ENCODE measurements around the genes UBAP1L, TIPIN, MAP2K1 and SNAPC5.

DNA sequence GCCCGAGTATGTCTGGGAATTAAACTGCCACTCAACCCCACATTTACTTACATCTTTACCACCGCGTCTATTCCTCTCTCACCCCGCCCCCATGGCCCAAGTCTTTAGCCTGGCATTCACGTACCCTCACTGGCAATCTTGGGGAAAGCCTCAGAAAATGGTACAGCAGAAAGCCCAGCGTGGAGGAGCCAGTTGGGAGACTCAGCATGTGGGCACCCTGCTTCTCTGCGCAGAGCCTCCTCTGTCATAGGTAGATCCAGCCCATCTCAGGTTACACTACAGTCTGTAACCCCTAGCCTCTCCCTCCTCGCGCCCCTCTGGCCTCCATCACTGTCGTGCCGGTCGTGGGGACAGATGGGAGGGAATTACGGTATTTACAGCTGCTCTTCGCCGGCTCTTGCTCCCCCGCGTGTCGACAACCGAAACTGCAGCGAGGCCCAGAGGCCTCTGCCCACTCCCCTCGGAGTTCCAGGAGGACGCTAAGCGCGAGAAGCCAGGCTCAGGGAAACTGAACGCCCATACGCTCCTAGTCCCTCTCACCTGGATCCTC is 6.3 kb upstream of the ANKDD1A start:
- RRBS = no CpG with 5 or more reads among the region's 26 CpGs

DNA sequence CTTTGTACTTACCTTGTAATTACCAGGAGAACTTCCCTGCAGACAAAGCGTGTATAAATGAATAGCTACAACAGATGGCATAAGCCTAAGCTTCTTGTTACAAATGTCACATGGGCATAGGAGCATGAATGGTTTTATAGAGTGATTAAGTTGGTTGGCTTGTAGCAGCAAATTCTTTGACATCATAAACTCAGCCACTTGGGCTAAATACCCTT is at the start of gene UBAP1L:
Gene UBAP1L (minus strand): TSS at position 63 of the 215 bp plus-strand sequence.
- RRBS = no CpG with 5 or more reads among the region's 1 CpG

GRCh38 chr15:65385492-65386283 is 7.9 kb upstream of the IGDCC3 start:
- RRBS = 3% methylated on average over 4 of the region's 27 CpGs

GRCh38 chr15:65512063-65513376 is 5.0 kb downstream of the DPP8 start:
- RRBS = no CpG with 5 or more reads among the region's 21 CpGs

GRCh38 chr15:65791664-65791954 is 484 bp downstream of the DENND4A start:
- RRBS = 4% methylated on average over 10 of the region's 26 CpGs

- RRBS = 13% methylated on average over 2 of the region's 32 CpGs
Observed at GRCh38 chr15:65870120-65870874, 1.0 kb downstream of the RAB11A start.

GRCh38 chr15:65916549-65917106 is 47.3 kb downstream of the RAB11A start:
- RRBS = no CpG with 5 or more reads among the region's 13 CpGs

GRCh38 chr15:65970884-65971659 is 101.8 kb downstream of the RAB11A start:
- RRBS = no CpG with 5 or more reads among the region's 8 CpGs

DNA sequence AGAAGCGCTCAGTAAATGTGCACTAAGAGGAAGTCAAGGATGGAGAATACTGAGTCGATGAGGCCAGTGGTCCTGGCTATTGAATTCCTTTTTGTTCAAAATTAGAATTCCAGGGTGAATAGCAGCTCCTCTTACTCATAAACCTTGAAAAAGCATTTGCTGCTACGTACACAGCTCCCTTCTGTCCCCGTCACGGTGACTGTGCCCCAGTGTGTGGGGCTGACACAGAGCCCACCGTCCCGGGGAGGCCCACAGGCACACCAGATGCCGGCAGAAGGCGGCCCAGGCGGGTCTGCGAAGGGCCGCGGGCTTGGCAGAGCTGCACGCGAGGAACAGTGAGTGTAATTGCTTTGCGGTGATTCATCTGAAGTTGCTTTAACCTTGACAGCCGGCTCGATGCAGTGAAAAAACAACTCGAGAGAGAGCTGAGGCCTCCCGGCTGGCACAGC is 172.9 kb downstream of the MEGF11 start:
- RRBS = 20% methylated on average over 2 of the region's 20 CpGs

GRCh38 chr15:66251666-66252325 is 1.8 kb downstream of the MEGF11 start:
- RRBS = 3% methylated on average over 20 of the region's 41 CpGs

- RRBS = no CpG with 5 or more reads among the region's 6 CpGs
Observed at GRCh38 chr15:66294489-66294904, 1.1 kb downstream of the DIS3L start.

DNA sequence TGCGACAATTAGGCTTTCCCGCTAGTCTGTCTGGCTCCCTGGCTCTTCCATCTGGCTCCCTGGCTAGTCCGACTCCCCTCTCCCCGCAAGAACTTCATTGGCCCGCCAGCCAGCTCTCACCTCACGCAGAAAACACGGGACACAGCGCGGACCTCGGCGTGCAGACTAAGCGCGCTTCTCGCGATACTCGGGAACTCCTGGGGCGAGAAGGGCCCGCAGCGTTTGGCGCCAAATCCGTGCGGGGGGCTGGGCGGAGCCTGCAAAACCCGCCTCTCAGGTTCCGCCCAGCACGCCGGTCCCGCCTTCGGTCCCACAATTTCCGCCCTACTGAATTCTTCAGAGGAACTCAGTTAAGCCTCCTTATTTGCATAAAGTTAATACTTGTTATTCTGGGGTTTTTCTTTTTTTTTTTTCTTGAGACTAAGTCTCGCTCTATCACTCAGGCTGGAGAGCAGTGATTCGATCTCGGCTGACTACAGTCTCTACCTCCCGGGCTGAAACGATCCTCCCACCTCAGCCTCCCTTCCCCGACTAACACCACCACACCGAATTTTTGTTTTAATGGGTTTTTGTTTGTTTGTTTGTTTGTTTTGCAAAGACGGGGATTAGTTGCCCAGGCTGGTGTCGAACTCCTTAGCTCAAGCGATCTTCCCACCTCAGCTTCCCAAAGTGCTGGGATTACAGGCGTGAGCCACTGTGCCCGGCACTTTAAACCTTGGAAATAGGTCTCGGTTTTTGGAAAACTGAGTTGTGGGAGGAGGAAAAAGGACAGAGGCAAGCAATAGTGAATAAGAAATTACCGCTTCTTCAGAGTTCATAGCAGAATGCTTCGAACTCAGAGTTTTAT is at the start of gene TIPIN:
Gene TIPIN (minus strand): TSS at position 167 of the 847 bp plus-strand sequence.
- RRBS = no CpG with 5 or more reads among the region's 45 CpGs

GRCh38 chr15:66386494-66387710 is at the start of gene MAP2K1:
MAP2K1 (plus strand) TSS chr15:66386912.
- RRBS = 2% methylated on average over 63 of the region's 121 CpGs

DNA sequence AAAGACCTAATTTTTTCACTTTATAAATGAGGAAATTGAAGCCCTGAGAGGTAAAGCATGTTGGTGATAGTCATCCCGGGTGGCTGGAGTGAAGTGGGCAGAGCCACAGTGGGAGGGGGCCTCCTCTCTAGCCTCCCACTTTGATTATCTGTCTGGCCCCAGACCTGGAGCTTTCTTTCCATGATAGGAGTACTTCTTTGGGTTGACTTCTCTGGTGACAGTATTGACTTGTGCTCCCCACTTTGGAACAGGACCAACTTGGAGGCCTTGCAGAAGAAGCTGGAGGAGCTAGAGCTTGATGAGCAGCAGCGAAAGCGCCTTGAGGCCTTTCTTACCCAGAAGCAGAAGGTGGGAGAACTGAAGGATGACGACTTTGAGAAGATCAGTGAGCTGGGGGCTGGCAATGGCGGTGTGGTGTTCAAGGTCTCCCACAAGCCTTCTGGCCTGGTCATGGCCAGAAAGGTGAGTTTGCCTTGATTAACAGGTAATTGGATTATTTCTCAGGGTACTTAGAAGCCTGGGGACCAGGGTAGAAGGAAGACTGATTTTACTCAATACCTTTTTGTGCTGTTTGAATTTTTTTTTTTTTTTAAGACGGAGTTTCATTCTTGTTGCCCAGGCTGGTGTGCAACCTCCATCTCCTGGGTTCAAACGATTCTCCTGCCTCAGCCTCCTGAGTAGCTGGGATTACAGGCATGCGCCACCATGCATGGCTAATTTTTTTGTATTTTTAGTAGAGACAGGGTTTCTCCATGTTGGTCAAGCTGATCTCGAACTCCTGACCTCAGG is 48.3 kb downstream of the MAP2K1 start:
- RRBS = no CpG with 5 or more reads among the region's 9 CpGs

GRCh38 chr15:66444056-66444389 is 53.5 kb downstream of the SNAPC5 start:
- RRBS = no CpG with 5 or more reads among the region's 8 CpGs

DNA sequence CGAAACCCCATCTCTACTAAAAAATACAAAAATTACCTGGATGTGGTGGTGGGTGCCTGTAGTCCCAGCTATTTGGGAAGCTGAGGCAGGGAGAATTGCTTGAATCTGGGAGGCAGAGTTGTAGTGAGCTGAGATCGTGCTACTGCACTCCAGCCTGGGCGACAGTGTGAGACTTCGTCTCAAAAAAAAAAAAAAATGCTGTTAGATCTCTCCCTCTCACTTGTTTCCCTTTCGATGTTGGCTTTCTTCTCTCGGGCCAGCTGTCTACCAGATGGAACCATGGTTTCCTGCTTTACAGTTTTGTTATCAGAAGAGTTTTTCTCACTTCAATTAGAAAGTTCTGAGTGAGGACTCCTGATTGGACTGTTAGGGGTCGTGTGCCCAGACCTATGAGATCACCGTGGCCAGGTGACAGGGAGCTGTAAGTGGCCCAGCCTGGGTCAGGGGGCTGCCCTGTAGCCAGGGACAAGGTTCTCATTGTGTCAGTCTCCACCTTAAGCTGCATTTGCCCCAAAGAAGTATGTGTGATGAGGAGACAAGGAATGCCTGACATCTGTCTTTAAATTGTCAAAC is 25.4 kb downstream of the SNAPC5 start:
- RRBS = no CpG with 5 or more reads among the region's 8 CpGs

DNA sequence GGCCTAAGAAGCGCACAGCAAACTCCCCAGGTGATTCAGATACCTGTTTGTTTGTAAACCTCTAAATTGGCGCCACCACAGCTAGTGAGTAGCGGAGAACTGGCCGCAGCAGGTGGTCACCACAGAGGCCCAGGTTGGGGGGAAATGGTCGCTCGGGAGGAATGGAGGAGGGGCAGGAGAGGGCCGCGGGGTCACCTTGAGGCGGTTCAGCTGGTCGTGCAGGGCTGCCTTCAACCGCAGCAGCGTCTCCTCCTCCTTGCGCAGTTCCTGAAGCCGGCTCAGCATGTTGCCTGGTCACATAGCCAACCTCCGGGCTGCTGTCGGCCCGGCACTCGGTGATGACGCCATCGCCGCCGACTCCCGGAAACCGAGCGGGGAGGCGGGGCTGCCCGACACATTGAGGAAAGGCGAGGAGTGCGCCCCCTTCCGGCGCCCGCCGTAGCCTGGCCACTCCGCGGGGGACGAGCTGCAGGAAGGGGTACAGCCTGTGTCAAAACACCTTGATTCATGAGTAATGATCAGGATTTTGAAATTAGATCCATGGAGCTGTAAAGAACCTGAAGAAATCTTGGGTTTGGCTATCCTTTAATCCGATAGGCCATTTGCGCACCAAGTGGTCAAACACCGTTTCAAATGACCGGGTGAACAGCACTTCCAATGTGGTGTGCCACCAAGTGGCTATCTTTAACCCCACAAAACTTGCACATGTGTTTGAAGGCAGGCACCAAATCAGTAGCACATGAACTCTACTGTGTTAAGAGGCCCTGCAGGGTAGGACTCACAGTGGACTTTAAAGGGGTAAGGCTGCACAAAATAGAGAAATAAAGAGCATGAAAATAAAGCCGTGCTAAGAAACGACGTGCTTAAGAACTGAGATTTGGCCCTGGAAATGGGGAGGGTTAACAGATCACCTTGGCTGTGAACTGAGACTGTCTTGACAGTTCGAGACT is at the start of gene SNAPC5:
Gene SNAPC5 (minus strand): TSS at position 316 of the 950 bp plus-strand sequence.
- RRBS = 1% methylated on average over 15 of the region's 44 CpGs

DNA sequence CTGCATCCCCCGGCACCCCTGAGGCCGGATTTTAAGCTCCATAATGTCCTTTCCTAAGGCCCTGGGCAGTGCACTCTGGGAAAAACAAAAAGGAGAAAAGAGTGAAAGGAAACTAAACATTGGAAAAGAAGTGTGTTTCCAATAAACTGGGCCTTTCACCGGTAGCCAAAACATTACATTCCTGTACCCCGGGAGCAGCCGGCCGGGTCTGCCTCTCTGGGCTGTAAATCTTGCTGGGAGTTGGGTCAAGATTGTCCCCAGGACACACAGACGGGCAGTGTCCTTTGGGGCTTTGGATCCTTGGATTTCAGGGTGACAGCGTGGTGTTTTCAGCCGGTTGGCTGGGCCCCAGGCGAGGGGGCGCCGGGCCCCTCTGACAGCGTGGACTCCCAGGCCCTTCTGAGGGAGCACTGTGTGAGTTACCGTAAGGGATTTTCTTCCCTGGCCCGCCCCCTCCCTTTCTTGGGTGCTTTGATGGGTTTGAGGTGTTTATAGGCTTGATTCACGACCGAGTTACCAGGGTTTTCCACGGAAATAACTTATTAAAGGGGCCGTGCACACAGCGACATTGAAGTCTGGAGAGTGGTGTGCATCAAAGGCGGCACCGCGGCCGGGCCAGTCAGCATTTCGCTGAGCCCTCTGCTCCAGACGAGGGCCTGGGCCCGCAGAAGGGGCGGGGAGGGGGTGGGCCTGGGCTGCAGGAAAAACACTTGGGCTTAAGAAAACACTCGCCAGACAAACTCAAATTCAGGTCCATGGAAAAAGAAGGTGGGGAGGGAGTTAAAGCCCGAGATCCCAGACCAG is 27.4 kb downstream of the SMAD6 start:
- RRBS = no CpG with 5 or more reads among the region's 30 CpGs

- RRBS = no CpG with 5 or more reads among the region's 13 CpGs
Observed at GRCh38 chr15:66803013-66803540, 101.0 kb downstream of the SMAD6 start.

DNA sequence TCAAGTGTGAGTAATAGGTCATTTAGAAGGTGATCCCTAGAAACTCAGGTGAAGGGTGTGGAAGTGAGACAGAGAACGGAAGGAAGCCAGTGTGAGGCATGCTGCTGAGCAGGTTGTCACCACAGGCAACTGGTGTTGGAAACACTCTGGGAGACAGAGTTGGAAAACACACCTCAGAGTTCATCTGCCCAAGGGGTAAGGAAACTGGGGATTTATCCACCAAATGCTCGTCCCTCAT is 25.7 kb upstream of the SMAD3 start:
- RRBS = no CpG with 5 or more reads among the region's 2 CpGs

All from epidermal melanocyte (primary cell).